Parietal lobe (tissue), 2 donors: ENCODE measurements around a stretch of chr3.

DNA sequence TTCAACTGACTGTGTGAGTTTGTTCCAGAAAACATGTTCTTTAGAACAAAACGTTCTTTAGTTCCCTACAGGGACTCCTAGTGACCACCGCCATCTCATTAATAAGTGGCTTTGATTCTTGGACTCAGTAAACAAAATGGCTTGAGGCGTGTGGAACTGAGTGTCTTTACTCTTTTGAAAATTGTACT, 15.5 kb upstream of the NRROS start:
- RAMPAGE, long total RNA = no peak

DNA sequence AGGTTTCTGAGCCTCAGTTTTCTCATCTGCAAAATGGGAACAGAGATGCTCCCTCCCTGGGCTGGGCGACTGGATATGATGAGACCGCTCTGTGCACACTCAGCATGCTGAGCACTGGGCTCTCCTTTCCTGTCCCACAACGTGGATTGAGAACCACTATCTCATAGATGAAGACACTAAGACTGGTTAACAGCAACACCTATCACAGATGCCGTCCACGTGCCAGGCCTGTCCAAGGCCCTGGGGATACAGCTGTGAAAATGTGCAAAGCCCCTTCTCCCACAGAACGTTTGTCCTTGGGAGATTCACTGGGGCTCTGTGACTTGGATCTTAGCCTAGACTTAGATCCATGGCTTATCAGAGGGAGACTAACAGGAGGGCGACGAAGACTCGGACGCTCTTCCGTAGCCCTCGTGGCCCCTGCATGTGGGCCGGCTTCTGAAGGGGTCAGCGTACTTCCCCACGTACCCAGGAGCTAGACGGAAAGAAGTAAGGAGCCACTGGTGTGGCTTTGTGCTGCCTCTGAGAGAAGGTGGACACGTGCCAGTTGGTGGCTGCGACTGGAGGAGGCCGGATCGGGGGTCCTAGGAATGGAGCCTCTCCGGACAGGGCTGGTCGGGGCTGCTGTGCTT, 826 bp downstream of the NRROS start:
- RAMPAGE, long total RNA = no peak

- RAMPAGE, long total RNA = no peak
These were observed 2.2 kb downstream of the NRROS start for GRCh38 chr3:196641302-196642413.

GRCh38 chr3:196906309-196906540, 36.1 kb downstream of the NCBP2 start:
- RAMPAGE, long total RNA = no peak

GRCh38 chr3:196906541-196907250, 35.6 kb downstream of the NCBP2 start:
- RAMPAGE, long total RNA = no peak

GRCh38 chr3:196978791-196979178, 10.2 kb upstream of the PIGZ start:
- RAMPAGE, long total RNA = no peak

DNA sequence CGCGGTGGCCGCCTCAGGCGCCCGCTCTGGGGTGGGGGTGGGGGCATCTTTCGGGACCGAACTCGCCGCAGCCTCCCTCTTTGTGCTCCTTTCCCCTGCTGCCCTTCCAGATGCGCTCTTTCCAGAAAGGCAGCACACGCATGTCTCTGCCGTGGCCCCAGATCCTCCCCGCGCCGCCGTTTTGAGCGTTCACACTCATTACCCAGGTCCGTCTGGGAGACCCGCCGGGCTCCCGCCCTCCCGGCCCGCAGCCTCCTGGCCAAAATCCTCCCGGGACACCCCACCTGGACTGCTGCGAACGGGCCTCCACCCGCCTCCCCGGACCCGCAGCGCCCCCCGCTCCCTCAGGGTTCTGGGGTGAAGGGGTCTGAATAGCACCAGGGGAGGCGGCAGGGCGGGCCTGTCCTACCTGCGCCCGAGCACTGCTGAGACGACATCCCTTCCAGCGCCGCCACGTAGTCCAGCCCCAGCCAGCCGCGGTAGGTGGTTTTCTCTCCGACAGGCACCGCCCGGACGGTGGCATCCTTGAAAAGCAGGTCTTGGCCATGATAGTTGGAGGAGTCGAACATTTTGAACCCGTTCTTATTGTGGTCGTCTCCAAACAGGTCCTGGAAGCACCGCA, 26.0 kb downstream of the MELTF start:
- RAMPAGE, long total RNA = no peak

DNA sequence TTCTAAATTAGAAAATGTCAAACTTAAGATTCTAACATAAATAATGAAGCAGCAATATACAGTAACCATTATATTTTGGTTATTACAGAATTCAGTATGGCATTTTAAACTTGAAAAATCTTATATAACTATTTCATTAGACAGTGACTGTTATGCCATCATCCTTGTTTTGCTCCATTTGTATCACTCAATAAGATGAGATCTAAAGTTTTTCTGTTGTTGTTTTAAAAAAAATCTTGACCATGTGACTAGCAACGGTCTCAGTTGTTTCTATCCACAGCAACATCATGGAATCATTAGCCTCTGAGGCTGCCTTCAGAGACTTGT, 129.9 kb downstream of the DLG1 start:
- RAMPAGE, long total RNA = no peak

- RAMPAGE, long total RNA = no peak
These were observed 111.7 kb downstream of the BDH1 start for GRCh38 chr3:197444076-197444417.

GRCh38 chr3:197487670-197488355, 68.0 kb downstream of the BDH1 start:
- RAMPAGE, long total RNA = no peak

- RAMPAGE, long total RNA = no peak
These were observed 28.1 kb downstream of the BDH1 start for GRCh38 chr3:197527521-197528255.

DNA sequence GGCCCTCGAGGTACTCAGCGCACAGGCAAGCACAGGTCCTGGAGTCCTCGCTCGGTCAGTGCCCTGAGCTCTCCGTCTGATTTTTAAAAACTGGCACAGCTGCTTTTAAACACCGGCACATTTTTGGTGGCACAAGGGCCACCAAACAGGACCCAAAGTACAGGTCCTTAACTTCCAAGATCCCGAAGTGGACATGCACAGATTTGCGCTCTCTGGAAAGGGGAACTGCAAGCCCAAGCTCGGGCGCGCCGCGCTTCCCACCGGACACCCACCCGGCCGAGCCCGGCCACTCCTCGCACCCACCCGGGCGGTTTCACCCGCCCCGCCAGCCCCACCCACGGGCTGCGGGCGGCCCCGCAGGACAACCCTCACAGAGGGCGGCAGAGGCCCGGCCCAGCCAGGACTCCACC, 71.2 kb upstream of the BDH1 start:
- RAMPAGE, long total RNA = no peak

DNA sequence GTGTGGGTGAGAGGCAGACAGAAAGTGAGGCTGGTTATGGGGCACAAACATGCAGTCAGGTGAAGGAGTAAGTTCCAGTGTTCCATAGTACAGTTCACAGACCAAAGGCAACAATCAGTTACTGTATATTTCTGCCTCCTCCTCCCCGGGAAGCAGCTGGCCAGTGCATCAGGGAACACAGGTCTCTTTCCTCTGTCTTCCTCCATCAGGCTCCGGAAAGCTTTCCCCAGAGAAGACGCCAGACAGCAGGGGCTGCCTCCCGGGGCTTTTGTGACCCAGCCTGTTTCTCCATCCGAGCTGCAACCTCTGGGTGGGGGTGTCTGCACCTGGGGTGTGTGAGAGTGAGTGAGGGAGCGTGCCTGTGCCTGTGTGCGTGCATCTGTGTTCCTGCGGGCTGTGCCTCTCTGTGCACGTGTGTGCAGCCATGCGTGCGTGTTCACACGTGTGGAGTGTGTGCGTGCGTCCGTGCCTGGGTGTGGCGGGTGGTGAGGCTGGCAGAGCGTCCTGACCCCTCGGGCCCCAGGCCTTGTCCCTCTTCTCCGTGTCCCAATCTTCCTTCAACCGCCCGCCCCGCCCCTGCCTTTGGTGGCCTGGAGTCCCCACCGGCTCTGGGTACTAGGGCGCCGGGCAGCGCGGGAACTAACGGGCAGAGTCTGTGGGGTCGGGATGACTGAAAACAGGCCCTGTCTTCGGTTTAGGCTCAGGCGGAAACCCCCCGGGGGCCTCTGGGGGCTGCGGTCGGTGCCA, 72.1 kb downstream of the RUBCN start:
- RAMPAGE, long total RNA = no peak

GRCh38 chr3:197811358-197811768, 20.3 kb downstream of the LRCH3 start:
- RAMPAGE, long total RNA = no peak

DNA sequence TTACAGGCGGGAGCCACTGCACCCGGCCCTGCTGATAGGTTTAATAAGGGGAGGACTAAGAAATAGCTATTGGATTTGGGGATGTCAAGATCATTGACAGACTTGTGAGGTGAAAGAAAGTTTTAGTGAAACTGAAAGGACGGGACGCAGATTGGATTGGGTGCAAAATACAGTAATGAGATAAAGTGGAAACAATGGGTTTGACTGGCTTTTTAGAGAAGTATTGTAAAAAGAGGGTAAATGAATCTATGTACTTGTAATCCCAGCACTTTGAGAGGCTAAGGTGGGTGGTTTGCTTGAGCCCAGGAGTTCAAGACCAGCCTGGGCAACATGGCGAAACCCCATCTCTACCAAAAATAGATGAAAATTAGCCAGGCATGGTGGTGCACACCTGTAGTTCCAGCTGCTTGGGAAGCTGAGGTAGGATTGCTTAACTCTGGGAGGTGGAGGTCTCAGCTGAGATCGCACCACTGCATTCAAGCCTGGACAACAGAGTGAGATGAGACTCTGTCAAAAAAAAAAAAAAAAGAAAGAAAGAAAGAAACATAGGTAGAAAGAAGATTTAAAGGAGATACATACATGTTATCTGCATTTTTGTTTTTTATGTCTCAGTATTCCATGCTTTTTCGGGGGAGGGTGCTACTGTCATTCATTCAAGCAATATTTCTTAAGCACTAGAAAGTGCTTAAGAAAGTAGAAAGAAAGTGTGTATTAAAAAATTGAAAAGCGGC, 54.0 kb downstream of the LRCH3 start:
- RAMPAGE, long total RNA = no peak

DNA sequence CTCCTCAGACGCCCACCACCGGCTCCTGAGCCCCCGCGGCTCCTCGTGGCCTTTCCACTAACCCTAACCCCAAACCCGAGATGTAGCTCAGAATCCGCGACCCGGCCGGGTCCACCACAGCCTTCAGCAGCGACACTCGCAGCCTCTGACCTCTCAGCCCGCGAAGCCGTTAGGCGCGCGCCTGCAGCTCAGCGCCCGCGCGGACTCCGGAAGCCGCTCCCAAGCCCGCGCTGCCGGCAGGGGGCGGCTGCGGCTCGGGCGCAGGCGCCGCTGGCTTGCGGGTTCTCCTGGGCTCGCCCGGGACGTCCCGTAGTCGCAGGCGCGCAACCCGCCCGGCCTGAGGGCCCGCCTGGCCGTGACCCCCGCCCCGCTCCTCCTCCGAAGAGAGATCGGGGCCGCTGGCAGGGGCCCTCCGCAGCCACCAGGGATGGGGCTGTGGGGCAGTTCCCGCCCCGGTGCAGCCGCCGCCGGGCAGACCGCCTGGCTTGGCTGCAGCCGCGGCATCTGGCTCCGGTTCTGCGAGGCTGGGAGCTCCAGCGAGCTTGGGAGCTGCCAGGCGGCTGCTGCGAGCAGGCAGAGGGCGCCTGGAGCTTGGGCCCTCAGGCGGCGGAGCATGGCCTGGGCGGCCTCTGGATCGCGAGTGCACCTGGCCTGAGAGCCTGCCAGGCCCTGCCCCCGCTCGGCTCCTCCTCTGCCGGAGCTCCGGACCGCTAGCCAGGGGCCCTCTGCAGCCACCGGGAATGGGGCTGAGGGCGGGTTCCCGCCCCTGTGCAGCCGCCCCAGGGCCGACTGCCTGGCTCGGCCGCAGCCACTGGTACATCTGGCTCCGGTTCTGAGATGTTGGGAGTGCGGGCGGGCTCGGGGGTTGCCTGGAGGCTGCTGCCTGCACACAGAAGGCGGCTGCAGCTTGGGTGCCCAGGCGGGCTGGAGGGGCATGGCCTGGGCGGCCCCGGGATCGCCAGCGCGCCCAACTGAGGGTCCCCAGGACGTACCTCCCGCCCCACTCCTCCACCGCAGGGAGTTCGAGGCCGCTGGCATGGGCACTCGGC, 120.8 kb downstream of the LMLN start:
- RAMPAGE, long total RNA = no peak